Uterus (tissue), 7 donors: ENCODE data around the genes KCNK13 and PSMC1.

DNA sequence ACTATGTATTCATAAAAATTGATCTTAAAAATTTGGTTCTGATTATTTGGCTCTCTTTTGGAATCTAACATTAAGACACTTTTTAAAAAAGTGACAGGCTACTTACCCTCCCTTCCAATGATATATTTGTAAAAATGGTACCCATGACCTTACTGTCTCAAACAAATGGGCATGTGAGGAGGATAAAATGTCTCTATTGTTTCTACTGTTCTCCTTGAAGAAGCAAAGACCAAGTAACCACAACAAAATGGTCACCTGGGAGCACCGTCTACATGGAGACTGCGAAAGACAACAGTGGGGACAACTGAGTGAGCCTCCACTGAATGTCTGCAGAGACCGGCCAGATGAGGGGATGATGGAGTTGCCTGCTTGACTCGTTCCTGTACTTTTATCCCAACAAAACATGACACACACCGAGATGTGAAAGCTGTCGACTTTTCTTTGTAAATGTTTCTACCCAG, 67.0 kb downstream of the FOXN3 start:
- PRO-cap, 4 experiments, result peak in 1 of 4 experiments; most common plus-strand start position 319 of the sequence (in 1)
- RAMPAGE, long total RNA, 2 experiments, result no peak in any of the 2 experiments
- RRBS, result no CpG with 5 or more reads among the region's 6 CpGs

GRCh38 chr14:89418450-89419027, 1.5 kb upstream of the FOXN3 start:
- PRO-cap, 4 experiments, result no peak in any of the 4 experiments
- RAMPAGE, long total RNA, 2 experiments, result no peak in any of the 2 experiments
- RRBS, result no CpG with 5 or more reads among the region's 10 CpGs

DNA sequence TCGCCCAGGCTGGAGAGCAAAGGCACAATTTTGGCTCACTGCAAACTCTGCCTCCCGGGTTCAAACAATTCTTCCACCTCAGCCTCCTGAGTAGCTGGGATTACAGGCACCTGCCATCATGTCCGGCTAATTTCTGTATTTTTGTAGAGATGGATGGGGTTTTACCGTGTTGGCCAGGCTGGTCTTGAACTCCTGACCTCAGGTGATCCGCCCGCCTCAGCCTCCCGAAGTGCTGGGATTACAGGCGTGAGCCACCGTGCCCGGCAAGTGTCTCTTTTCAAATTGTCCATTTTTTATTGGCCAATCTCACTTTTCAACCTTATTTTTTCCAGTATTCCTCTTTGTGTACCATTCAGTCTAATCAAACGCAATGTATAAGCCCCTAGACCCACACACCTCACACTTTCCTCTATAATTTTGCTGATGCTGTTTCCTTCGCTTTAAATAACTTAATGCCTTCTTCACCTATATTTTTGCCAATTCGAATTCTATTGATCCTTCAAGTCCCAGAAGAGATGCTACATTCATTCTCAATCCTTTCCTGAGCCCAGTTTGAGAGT, 167.8 kb upstream of the FOXN3 start:
- PRO-cap, 4 experiments, result no peak in any of the 4 experiments
- RAMPAGE, long total RNA, 2 experiments, result no peak in any of the 2 experiments
- RRBS, result no CpG with 5 or more reads among the region's 13 CpGs

- PRO-cap, 4 experiments, result no peak in any of the 4 experiments
- RAMPAGE, long total RNA, 2 experiments, result no peak in any of the 2 experiments
These were observed 182.1 kb upstream of the FOXN3 start for GRCh38 chr14:89599096-89599588.

GRCh38 chr14:89641449-89641829, 224.4 kb upstream of the FOXN3 start:
- PRO-cap, 4 experiments, result no peak in any of the 4 experiments
- RAMPAGE, long total RNA, 2 experiments, result no peak in any of the 2 experiments
- RRBS, result no CpG with 5 or more reads among the region's 5 CpGs

DNA sequence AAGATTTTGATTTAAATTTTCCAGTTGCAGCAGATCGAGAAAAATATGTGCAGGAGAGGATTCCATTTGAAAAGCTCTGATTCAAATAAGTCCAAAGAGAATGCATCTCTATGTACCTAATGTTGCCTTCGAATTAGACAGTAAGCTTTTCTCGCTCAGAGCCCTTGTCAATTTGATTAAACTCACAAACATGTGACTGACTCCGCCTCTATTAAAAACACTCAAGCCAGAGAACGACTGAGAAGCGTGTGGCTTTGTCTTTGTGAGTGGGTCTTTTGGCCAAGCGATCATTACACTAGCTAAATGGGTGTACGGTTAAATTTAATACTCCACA, 253.9 kb downstream of the EFCAB11 start:
- PRO-cap, 4 experiments, result no peak in any of the 4 experiments
- RAMPAGE, long total RNA, 2 experiments, result no peak in any of the 2 experiments
- RRBS, result no CpG with 5 or more reads among the region's 8 CpGs

GRCh38 chr14:90061548-90062156, at the start of gene KCNK13:
KCNK13 (plus strand) TSS chr14:90061994.
- PRO-cap, 4 experiments, result no peak in any of the 4 experiments
- RAMPAGE, long total RNA, 2 experiments, result no peak in any of the 2 experiments
- RRBS, result 4% methylated on average over 15 of the region's 64 CpGs

- PRO-cap, 4 experiments, result peak in 4 of 4 experiments; most common plus-strand start chr14:90256527 (in 1); most common minus-strand start chr14:90256479 (in 3)
- RAMPAGE, long total RNA, 2 experiments, result start-site peak on the plus strand in 2 of 2 experiments, at chr14:90256550-90256592 at its widest, 293 to 1,820 reads per replicate
- RRBS, result 3% methylated on average over 8 of the region's 40 CpGs
These were observed at the start of gene PSMC1 for GRCh38 chr14:90256341-90256915. PSMC1 (plus strand) TSS chr14:90256553.

DNA sequence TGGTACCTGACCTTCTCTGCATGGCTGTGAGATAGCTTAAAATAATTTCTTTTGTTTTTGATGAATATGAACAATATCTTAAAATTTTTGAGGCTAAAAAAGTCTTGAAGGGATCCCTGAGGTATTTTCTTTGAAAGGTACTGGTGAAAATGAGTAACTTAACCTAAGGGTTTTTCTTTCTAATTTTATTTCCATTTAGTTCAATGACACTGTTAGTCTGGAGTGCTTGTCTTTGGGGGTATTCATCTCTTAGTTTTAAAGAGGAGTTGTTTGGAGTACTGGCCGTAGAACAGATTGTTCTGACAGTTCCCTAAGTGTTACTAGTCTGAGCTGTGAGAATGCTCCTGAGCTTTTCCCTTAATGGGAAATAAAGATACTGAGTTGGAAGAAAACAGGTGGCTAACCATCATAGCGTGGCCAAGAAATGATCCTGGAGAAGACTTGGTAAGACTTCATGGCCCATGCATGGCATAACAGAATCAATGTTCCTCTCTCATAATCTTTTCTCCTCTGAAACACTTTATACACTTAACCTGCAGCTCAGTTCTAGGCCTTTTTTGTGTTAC, 6.1 kb downstream of the CALM1 start:
- PRO-cap, 4 experiments, result no peak in any of the 4 experiments
- RAMPAGE, long total RNA, 2 experiments, result no peak in any of the 2 experiments
- RRBS, result no CpG with 5 or more reads among the region's 2 CpGs

DNA sequence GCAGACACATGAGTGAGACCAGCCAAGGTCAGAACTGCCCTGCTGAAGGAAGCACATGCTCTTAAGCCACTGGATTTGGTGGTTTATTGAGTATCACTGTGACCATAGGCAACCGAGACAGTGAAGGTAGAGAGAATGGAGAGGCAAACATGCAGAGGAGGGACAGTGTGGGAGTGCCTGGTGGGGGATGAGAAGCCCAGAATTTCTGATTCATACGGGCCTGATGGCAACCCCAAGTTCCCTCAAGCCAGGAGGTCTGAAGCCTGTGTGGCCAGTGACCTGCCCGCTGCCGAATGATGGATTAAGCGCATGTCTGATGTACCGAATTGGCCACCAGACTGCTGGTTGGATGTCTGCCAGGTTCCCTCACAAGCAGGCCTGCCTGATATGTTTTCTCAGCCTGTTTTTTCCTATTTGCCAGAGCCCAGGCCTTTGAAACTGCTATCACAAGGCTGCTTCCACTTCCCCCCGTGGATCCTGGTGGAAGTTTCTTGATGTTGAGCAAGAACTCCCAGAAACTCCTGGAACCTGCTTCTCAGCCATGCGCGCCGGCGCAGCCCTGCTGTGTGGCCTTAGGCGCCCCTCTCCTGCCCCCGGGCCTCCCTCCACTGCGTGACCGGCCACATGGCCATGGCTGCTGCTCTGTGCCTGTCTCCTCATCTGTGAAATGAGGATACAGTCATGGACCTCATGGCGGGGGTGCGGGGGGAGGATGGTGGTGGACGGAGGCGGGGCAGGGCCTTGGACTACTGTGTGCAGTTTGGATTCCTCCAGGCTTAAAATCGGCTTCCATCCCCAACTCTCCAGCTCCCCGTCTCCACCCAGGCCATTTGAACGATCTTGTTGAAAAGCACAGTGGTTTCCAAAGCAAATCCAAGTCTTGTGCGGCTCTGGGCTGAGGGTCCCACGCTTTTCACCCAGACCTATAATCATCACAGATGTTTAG, 56.6 kb downstream of the CALM1 start:
- PRO-cap, 4 experiments, result peak in 1 of 4 experiments; most common minus-strand start position 298 of the sequence (in 1)
- RAMPAGE, long total RNA, 2 experiments, result no peak in any of the 2 experiments
- RRBS, result 63% methylated on average over 4 of the region's 24 CpGs

DNA sequence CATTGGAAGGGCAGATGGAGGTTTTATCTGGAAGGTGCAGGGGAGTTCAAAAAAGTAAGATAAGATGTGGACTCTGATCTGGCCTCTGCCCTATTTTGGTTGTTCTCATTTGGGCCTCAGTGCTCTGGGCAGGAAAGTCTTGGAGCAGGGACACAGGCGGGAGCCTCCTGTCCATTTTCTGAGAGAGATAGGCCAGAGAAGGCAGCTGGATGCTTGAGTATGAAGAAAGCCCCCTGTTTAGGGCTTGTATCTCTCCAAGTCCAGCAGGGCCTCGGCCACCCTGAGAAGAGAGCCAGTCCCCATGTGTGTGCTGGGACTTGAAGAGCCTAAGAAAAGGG, 119.7 kb downstream of the CALM1 start:
- PRO-cap, 4 experiments, result no peak in any of the 4 experiments
- RAMPAGE, long total RNA, 2 experiments, result no peak in any of the 2 experiments
- RRBS, result no CpG with 5 or more reads among the region's 2 CpGs

GRCh38 chr14:90606997-90607568, 209.1 kb downstream of the TTC7B start:
- PRO-cap, 4 experiments, result no peak in any of the 4 experiments
- RAMPAGE, long total RNA, 2 experiments, result no peak in any of the 2 experiments
- RRBS, result no CpG with 5 or more reads among the region's 13 CpGs

- PRO-cap, 4 experiments, result no peak in any of the 4 experiments
- RAMPAGE, long total RNA, 2 experiments, result no peak in any of the 2 experiments
- RRBS, result no CpG with 5 or more reads among the region's 8 CpGs
These were observed 117.8 kb downstream of the TTC7B start for GRCh38 chr14:90698281-90698878.

DNA sequence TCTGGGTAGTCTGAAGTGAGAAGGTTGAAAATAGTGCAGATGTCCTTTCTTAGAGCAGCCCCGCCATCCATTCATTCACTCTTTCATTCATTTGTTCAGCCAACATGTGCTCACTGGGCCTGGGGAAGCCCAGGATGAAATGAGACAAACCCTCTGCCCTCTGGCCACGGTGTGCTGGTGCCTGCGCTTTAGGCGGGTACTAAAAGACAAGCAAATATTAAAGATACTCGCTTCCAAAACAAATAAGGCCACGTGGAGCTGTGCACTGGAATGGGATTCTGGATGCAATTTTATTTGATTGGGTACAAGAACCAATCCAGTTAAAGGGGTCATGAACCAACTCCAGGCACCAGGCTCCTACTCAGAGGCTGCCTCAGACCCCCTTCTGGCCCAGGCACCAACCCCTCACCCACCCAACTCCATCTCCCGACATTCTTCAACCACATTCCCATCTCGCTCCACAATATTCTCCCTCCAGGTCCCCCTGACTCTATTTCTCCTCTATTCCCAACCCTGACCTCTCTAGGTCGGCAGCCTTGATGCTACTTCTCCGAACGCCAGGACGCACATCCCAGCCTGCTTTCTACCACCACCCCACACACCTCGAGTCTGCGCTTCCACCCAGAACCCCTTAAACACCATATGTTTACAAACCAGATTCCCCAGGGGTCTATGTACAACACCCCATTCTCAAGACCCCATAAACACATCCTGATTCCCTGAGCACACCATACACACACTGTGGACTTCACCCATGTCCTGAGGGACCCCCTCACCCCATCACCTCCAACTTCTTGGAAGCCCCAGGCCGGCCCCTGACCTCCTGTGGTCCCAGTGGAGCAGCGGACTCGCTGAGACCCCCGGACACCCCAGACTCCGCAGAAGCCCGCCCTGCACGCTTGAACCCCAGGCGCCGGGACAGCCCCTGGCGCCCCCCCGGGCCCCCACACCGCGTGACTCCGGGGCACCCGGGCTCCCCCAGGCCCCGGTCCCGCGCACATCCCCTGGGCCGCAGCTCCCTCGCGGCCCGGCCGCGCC, 870 bp downstream of the TTC7B start:
- PRO-cap, 4 experiments, result no peak in any of the 4 experiments
- RAMPAGE, long total RNA, 2 experiments, result no peak in any of the 2 experiments
- RRBS, result 3% methylated on average over 16 of the region's 38 CpGs

GRCh38 chr14:90827973-90828508, 11.8 kb upstream of the TTC7B start:
- PRO-cap, 4 experiments, result peak in 4 of 4 experiments; most common plus-strand start chr14:90828346 (in 3); most common minus-strand start chr14:90828189 (in 2)
- RAMPAGE, long total RNA, 2 experiments, result no peak in any of the 2 experiments
- RRBS, result no CpG with 5 or more reads among the region's 38 CpGs

DNA sequence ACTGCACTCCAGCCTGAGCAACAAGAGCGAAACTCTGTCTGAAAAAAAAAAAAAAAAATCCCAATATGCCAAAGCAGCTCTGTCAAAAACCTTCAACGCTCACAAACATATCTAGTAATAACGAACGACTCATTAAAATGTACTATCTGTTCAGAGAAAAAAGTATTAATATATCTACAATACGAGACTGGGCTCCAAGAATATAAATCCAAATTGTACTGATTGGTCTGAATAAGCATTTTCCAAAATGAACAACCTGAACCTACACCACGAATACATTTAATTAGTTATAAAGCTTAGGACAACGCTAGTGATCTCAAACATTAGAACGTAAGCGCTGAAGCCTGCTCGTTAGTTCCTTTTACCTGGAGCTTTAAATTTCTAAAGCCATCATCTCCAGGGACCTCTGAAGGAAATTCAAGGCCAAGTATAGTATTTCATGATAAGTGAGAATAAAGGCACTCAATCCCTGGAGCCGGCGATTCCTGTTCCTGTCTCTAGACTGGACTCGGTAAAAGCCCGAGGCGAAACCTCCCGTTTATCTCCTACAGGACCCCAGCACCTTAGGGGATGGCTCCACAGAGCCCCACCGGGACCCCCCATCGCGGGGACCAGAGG, 1.0 kb downstream of the RPS6KA5 start:
- PRO-cap, 4 experiments, result no peak in any of the 4 experiments
- RAMPAGE, long total RNA, 2 experiments, result no peak in any of the 2 experiments
- RRBS, result 0% methylated on average over 4 of the region's 19 CpGs

DNA sequence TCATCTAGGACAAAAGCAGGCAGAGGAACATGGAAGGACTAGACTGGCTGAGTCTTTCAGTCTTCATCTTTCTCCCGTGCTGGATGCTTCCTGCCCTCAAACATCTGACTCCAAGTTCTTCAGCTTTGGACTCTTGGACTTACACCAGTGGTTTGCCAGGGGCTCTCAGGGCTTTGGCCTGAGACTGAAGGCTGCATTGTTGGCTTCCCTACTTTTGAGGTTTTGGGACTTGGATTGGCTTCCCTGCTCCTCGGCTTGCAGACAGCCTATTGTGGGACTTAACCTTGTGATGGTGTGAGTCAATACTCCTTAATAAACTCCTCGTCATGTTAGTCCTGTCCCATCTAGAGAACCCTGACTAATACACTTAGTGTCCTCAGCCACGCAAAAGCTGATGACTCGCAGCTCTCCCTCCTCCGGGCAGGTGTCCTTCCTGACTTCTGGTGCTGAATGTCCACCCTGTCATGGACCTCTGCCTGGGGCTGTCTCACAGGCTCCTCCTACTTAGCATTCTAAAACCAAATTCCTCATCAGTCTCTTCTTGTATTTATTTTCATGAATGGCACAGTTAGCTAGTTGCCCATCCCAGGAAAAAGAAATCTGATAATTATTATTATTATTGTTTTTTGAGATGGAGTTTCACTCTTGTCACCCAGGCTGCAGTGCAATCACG, 6.1 kb downstream of the DGLUCY start:
- PRO-cap, 4 experiments, result peak in 1 of 4 experiments; most common minus-strand start position 271 of the sequence (in 1)
- RAMPAGE, long total RNA, 2 experiments, result no peak in any of the 2 experiments
- RRBS, result no CpG with 5 or more reads among the region's 7 CpGs

GRCh38 chr14:91170264-91171171, 56.6 kb downstream of the DGLUCY start:
- PRO-cap, 4 experiments, result no peak in any of the 4 experiments
- RAMPAGE, long total RNA, 2 experiments, result no peak in any of the 2 experiments
- RRBS, result no CpG with 5 or more reads among the region's 13 CpGs

DNA sequence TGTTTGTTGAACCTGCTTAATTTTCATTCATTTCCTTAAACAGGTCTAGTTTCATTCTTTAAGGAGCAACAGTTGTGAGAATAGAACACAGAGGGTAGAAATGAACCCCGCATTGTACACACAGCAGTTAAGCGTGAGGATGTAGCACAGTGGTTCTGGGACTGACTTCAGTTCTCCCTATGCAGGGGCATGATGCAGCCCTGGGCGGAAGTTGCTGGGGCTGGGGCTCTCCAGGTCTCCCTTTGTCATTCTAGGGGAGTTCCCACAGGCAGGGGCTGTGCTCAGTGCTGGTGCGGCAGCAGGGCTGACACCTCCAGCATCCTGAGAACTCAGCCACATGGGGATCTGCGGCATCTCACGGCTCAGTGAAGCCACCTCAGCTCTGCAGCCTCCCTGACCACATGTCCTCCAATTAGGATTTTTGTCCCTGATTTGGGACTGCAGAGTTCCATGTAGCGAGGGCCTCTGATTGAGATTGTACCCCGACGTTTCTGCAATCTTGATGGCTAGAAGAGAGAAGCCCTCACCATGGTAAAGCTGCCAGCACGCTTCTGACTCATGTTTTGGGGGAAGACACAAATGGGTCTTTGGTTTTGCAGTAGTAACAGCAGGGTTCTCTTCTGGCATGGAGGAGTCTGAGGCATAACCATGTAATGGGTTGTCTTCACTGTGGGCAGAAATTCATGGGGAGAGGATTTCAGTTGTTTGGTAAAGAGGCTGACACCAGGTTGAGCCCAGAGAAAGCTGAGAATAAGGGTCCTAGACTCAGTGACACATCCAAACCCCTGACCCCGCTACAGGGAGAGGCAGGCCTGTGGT, 15.9 kb downstream of the GPR68 start:
- PRO-cap, 4 experiments, result no peak in any of the 4 experiments
- RAMPAGE, long total RNA, 2 experiments, result no peak in any of the 2 experiments
- RRBS, result no CpG with 5 or more reads among the region's 11 CpGs

DNA sequence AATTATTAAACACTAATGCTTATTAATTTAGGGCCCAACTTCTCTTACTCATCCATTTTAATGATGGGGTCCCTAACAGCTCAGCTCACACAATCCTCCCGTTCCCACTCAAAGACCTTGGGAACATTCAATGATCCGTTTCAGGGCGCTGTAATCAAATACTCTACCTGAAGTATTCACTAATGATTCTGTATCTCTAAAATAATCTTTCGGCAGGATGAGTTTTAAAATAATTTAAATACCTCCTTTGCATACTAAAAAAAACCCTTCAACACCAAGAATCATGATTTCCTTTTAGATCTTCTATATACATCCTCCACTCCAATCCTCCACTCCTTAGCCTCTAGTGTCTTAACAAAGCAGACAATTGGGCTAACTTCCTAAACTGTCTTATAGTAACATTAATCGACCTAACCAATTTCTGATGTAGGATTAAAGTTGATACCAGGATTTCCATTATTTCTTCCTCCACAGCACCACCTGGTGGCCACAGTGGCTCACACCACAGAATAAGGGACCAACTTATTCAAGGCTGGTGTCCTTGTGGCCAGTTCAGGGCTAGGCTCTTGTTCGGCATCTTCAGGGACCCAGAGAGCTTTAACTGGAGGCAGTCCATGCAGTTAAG, 41.8 kb upstream of the GPR68 start:
- PRO-cap, 4 experiments, result no peak in any of the 4 experiments
- RAMPAGE, long total RNA, 2 experiments, result no peak in any of the 2 experiments
- RRBS, result no CpG with 5 or more reads among the region's 6 CpGs